Umbilical cord (tissue), 2 donors: Measurements from ENCODE around the genes GOSR2, CDC27, NPEPPS and MRPL10.

DNA sequence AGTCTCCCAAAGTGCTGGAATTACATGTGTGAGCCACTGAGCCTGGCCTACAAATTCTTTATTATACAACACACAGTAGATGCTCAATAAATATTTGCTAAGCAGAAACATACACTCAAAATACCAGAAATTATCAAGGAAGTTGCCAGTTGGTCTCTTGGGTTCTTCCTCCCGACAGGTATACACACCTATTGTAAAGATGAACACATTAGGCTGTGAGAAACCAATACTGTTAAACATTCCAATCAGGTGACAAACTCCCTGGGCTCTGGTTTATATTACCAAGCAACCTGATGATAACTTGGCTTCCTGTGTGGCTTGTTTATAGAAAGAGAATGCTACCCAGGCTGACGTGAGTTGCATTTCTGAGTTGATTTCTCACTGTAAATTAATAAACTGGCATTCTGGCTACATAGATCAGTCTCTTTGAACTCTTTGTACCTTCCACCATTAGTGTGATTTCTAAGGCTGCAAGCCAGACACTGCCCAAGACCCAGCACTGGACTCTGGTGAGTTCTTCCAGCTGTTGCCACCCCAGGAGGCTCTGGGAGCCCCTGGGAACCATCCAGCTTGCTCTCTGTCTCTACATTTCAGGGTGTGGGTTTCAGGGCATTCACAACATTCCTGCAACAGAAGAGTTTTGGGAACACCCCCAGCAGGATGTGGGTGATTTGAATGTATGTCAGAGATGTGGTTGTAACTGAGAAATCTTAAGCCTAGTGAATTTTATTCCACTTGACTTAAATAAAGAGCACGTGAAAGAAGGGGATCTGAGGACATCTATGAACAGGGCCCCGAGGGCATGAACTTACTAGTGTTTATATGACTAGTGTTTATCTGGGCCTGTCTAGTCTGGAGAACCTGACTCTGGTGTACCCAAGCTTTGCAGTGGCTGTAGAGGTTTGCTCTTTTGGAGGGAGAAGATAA lies 30.5 kb upstream of the LRRC37A start:
- RAMPAGE, long total RNA: no peak

- RAMPAGE, long total RNA: no peak
These were observed 320 bp upstream of the ARL17B start for GRCh38 chr17:46361816-46362356.

DNA sequence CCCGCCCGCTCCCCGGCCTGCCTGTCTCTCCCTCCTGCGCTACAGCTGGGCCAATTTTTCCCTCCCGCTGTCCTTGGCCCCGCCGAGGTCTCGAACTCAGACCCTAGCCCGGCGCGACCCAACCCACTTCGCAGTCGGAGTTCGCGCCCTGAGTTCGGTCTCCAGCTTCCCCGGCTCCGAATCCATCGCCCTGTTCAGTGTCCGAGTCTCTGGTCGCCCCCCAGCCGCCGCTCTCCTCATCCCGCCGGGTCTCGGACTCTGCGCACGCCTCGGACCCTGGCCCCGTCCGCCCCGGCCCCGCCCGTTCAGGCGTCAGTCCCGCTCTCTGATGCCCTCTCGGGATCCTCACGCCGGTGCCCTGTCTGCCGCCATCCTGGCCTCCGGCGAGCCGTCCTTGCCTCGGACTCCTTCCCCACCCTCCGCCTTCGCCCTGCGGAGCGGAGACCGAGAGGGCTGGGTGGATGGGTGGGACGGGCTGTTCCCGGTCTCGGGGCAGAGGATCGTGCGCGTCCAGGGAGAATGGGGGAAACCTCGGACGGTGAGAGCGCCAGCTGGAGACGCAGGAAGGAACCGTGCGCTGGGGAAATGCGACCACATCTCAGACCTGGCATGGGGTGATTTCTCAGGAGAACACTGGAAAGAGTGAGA lies 476 bp downstream of the WNT9B start:
- RAMPAGE, long total RNA: no peak

GRCh38 chr17:46862926-46863506 lies 11.6 kb downstream of the WNT9B start:
- RAMPAGE, long total RNA: no peak

- RAMPAGE, long total RNA: no peak
These were observed 26.7 kb downstream of the WNT9B start for GRCh38 chr17:46878009-46878552.

- RAMPAGE, long total RNA: start-site peak on the plus strand at chr17:46923160-46923189, 29 and 41 reads in 2 replicates
These were observed at the start of gene GOSR2 for GRCh38 chr17:46922650-46923851. GOSR2 (plus strand) TSS chr17:46923160.

DNA sequence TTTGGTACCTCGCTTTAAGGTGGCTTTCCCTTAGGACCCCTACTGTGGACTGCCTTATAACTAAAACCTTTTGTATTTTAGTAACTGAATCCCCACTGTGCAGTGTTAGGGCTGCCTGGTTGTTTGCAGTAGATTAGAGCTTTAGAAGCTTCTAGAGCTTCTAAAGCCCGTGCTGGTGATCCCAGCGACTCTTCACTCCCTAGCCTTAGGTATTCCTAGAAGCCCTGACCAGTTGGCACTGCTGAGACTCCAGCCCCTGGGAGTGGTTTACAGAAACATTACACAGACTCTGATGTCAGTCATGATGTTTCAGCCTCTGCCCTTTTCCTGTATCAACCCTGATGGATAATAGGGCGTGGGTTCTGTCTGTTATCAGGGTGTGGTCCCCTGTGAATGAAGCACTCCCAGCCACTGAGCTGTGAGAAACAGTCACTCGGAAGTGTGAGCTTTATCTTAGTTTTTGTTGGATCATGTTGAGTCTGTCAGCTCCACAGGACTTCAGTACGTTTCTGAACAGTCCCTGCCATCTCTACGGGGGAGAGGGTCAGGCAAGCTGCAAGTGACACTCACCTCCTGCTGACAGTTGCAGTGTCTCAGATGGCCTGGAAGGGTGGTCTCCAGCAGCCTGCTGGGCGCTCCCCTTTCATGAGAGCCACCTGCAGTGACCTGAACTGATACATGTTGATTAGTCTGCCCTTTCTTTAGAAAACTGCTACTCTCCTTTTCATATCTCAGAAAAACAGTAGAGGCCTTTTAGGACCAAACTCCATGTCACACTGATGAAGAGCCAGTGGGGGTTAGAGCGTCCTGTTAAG lies 12.8 kb downstream of the GOSR2 start:
- RAMPAGE, long total RNA: no peak

- RAMPAGE, long total RNA: no peak
These were observed 69.9 kb downstream of the CDC27 start for GRCh38 chr17:47118946-47119906.

DNA sequence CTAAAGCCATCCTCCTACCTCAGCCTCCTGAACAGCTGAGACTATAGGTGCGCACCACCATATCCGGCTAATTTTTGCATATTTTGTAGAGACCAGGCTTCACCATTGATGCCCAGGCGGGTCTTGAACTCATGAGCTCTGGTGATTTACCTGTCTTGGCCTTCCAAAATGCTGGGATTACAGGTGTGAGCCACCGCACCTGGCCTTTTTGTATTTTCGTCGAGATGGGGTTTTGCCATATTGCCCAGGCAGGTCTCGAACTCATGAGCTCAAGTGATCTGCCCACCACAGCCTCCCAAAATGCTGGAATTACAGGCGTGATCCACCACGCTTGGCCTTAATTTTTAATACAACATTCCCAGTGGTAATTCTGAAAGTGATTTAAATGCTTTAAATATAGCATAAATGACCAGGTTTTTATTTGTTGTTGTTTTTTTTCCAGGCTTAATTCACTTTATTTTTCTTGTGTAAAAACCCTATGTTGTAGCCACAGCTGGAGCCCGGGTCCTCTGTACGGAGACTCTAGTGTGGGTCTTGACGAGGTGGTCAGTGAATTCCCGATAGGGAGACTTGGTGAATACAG lies 30.3 kb downstream of the CDC27 start:
- RAMPAGE, long total RNA: no peak

DNA sequence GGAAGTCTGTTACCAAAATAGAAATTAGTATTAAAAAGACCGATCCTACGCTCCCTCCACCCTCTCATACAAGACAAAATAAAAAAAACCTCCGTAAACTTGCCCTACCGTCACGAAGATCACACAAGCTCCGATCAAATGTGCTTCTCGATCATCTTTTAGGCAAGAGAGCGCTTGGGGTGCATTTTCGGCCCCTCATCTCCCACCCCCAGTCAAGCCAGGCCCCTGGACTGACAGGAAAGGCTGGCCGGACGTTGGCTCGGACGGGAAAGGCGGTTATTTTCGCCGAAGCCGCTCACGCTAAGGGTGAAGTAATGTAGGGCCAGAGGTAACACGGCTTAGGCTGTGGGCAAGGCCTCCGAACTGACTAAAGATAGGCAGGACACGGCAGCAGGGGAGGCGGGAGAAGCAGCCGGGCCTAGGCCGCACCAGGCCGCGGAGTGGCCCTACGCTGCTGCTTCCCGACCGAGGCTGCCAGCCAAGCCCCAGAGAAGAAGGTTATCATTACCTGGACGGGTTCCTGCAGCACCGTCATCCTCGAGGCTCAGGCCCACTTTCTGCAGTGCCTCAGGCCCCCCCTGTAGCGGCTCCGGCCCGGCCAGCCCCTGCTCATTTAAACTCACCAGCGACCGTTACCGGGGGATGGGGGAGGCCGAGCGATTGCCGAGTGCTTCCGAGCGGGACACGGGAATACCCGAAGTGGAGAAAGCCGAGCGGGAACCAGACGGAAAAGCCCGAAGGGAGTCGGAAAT lies at the start of gene CDC27:
CDC27 (minus strand) TSS at position 658 of the 752 bp plus-strand sequence.
- RAMPAGE, long total RNA: start-site peak on the minus strand centred at position 622 of the sequence, 87 bp wide, 96 and 66 reads in 2 replicates

DNA sequence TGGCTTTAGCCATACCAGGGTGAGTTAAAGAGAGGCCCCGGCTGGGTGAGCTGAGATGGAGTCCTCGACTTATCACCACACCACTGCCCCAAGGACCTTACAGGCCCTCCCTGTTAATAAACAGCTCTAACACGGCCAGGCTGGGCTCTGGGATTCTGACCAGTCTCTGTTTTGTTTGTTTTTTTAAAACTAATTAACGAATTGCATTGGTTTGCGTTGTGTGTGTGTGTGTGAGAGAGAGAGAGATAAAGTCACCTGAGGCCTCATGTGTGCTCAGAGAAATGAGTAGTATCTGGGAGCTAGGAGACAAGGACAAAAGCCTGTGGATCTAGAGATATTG lies 14.3 kb downstream of the MYL4 start:
- RAMPAGE, long total RNA: no peak

- RAMPAGE, long total RNA: no peak
These were observed 93.8 kb downstream of the EFCAB13 start for GRCh38 chr17:47417572-47417957.

GRCh38 chr17:47530799-47531845 lies at the start of gene NPEPPS:
NPEPPS (plus strand) TSS chr17:47531108.
- RAMPAGE, long total RNA: no peak

- RAMPAGE, long total RNA: no peak
These were observed 31.5 kb upstream of the KPNB1 start for GRCh38 chr17:47618250-47618643.

DNA sequence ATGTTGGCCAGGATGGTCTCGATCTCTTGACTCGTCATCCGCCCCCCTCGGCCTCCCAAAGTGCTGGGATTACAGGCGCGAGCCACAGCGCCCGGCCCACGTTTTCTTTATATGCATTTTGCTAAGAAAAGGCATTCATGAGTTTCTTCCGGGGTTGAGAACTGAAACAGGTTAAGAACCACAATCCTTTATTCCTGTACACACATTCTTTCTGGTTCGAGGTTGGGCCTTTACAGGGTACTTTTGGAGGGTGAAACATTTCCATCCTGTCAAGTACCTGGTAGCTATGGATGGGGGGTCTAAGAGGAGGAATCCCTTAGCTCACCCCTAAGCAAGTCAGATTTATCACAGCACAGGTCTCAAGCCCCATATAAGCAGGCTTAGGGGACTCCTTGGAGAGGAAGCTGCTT lies 1.1 kb upstream of the KPNB1 start:
- RAMPAGE, long total RNA: no peak

DNA sequence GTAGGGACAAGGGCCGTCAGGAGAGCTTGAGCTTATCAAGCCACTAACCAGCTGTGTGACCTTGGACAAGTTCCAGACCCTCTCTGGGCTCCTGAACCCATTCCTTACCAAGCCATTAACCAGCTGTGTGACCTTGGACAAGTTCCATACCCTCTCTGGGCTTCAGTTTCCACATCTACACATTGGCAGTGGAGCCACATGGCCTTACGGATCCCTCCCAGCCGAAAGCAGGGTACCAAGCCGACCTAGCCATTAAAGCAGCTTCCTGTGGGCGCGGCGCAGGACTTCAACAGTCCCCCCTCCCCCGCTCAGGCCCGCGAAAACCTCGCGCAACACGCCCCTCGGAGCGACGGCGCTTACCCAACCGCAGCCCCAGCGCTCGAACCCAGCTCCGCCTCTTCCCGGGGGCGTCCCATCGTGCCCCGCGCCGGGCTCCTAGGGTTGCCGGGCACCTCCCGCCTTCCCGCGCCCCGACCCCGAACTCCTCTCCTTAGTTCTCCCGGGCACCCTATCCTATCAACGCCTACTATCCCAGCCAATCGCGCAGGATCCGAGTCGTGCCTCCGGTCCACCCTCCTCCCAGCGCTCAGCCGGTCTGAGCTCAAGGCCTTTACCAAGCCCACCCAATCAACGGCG lies 565 bp upstream of the KPNB1 start:
- RAMPAGE, long total RNA: no peak

DNA sequence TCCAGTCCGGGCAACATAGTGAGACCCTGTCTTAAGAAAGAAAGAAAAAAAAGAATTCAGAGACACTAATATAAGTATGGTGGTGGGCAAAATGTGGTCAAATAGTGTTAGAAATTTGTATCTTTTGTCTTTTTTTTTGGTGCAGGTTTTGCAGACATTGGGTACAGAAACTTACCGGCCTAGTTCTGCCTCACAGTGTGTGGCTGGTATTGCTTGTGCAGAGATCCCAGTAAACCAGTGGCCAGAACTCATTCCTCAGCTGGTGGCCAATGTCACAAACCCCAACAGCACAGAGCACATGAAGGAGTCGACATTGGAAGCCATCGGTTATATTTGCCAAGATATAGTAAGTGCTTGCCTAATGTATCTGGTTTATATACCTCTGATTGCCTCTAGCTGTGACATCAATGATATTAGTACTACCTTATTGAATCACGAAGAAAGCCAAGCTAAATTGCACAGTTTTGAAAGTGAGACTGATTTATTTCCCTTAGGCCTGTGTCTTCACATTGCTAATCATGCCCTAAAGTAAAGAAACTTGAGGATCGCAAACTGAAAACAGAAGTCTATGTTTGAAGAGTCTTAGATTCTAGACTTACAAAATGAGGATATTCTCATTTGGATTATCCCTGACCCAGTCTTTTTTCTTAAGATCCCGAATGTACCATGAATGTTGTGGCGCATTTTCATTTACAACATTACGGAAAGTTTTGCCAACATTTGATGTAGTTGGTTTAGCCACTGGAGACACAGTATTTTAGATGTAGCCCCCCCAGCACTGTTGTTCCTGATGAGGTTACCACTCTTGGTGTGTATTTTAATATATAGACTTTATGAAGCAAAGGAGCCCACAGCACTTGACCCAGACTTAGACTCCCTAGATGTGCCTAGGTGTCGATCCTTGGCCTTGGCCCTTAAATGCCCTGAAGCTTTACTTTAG lies 7.3 kb downstream of the KPNB1 start:
- RAMPAGE, long total RNA: no peak

DNA sequence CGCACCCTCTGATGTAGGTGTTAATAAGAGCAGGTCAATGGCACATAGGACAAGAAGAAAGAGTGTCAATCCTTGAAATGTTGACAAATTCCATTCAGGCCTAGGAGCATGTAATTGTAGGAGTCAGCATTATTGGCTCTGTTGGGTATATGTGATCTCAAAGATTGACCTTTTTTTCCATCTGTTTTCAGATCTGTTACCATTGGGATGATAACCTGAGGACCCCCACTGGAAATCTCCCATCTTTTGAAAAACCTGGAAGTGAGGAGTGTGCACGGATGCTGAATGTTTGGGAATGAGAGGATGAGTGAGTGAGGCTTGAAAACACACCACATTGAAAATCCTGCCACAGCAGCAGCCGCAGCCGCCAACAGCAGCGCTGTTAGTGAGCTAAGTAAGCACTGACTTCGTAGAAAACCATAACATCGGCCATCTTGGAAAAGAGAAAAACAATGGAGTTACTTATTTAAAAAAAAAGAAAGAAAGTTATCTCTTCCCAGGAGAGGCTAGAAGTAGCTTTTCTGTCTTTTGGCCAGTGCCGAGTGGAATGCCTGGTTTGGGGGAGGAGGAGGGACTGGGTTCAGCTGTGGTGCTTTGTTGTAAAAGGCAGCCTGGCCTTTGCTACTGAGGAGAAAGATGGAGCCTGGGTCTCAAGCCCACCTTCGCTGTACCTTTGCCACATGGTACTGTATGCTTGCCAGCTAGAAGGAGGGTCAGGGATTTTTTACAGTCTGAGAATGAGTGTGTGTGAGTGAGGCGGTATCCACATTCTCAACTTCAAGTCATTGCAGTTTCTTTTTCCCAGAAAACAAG lies 11.5 kb upstream of the TBKBP1 start:
- RAMPAGE, long total RNA: no peak

- RAMPAGE, long total RNA: no peak
These were observed 6.9 kb downstream of the TBKBP1 start for GRCh38 chr17:47700686-47701434.

DNA sequence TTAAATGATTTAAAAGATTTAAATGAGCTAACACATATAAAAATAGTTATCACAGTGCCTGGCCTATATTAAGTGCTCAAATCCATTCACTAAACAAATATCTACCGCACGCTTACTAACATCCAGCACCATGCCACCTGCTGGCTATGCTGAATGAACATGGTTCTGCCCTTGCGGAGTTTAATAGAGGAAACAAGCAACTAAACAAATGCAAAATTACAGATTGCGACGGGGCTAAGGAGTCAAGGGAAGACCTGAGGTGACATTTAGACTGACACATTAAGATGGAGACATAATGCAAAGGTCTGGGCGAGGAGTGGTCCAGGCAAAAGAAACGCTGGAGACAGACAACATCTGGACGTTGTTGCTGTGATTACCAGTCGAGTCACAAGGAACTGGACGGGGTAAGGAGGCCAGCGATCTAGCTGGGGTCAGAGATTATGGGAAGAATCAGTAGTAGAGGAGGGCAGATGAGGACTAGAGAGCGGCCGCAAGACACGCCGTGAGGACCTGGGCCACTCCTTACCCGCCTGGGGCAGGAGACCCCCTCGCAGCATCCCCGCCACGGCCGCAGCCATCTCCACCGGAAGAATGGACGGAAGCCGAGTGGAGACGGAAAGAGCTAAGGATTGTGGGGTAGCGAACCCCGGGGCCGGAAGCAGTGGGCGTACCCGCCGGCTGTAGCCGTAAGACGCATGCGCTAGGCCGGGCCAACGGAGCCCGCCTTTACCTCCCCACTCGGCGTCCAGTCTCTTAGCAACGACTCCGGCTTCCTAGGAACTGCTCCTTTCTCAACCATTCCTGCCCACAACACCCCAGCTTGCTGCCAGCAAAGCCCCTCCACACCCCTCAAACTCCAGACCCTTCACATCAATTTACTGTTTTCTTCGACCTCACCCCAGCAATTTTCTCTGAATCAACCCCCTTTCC lies at the start of gene MRPL10:
MRPL10 (minus strand) TSS at position 608 of the 930 bp plus-strand sequence.
- RAMPAGE, long total RNA: start-site peak on the minus strand centred at position 601 of the sequence, 32 bp wide, 5 and 47 reads in 2 replicates